HCT116 (cell line): Measurements from ENCODE around the genes LIPM and CH25H.

DNA sequence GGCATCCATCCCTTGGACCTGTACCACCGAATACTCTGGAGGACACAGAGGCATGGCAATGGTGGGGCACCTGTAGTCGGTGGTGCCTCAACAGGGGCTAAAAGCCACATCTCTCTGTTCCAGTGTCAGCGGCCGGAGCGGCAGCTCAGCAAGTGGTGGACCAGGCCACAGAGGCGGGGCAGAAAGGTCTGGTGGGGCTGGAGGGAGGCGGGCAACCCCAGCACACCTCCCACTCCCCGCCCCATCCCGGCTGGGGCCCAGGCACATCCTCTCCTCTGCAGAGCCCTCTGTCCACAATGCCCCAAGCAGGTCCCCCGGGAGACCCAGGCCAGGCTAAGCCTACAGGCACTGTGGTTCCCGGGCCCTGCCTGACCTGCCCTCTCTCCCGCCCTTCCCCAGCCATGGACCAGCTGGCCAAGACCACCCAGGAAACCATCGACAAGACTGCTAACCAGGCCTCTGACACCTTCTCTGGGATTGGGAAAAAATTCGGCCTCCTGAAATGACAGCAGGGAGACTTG lies 1.9 kb downstream of the ADIRF start:
- RRBS: 5% methylated on average over 2 of the region's 14 CpGs

GRCh38 chr10:87059097-87059485 lies 35.6 kb downstream of the GLUD1 start:
- RRBS: no CpG with 5 or more reads among the region's 5 CpGs

GRCh38 chr10:87067522-87068362 lies 26.9 kb downstream of the GLUD1 start:
- RRBS: no CpG with 5 or more reads among the region's 8 CpGs

DNA sequence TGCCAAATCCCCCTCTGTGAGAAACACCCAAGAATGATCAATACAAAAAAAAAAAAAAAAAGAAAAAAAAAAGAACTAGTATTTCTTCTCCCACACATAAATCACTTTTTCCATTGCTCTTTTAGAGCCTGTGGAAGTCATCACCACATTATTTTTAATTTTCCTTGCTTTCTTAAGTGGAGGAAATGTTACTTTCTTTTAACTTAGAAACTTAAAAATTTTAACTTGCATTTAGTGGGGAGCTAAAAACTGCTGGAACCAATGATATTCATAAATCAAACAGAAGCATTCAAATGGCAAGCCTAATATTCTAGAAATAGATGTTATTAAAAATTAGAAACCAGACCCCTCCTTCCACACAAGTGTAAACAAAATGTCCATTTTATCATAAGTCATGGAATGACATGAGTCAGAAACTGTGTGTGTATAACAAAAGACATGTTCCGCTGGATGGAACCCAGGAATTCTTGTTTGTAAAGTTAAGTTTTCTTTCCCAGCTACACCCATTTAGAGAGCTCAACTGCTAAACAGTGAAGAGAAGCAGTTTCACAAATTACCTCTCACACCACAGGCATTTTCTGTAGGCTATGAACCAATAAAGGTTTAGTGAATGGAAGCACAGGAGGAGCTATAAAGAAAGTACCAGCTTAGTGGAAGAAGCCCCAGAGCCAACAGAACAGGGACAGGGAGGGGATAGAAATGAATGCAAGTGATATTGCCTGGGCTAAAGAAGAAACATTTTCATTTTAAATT lies 12.6 kb downstream of the GLUD1 start:
- RRBS: no CpG with 5 or more reads among the region's 1 CpG

DNA sequence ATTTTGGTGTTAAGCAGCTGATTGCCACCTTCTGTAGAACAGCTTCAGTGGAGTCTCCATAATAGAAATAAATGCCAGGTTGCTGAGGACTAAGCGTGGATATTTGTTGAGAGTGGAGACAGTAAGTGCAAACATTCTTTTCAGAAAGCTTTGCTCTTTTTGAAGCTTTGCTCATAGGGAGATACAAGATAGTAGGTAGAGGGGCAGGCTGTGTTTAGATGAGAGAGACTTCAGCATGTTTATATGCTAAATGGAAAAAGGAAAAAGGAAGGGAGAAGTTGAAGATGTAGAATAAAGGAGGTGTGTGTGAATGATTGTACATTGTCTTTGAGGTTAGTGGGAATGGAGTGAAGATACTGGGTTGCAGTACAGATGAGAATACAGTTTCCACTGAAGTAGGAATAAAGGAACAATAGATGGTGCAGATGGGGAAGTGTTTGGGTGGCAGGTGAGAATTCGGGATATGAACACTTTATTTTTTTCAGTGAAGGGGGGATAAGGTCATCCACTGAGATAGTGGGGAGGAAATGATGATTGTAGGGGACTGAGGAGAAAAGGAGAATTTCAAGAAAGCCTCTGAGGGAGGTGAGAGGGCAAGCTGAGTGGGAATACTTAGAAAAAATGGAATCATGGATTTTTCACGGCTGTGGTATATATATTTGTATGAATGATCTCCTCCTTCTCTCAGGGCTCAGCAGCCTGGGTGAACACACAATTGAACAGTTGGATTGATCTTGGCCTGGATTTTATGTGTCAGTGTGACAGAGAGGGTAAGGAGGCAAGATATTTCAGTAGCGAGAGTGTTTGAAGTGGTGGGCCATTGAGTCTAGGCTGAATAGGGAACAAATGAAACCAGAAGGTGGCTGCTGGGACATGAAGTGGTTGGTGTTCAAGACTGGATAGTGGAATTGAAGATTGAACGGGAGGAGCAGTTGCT lies 21.4 kb downstream of the SHLD2 start:
- RRBS: no CpG with 5 or more reads among the region's 5 CpGs

DNA sequence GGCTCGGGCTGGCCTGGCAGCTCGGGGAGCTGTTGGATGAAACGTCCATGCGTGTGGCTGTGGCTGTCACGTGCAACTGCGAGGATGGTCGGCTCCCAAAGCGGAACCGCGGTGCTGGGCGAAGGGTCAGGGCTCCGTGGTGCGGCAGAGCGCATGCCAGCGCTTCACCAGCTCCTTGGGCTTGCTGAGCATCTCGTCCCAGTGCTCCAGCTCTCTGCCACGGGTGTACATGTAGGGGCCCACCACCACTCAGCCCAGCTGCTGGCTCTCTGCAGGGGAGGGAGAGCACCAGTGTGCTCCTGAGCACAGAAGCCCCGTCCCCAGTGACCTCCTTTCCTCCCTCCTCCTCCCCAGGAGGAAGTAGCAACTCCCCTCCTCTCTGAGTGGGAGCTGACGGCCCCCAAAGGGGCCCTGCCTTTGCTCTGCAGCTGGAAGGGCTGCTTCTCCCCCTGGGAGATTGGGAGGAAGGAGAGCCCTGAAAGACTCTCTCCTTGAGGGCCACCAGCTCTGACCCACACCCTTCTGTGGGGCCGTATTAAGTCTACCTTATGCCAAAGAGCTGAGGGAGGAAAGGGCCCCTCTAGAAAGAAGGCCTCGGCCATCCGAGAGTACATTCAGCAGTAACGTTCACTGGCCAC lies 11.1 kb upstream of the NUTM2A start:
- RRBS: no CpG with 5 or more reads among the region's 23 CpGs

DNA sequence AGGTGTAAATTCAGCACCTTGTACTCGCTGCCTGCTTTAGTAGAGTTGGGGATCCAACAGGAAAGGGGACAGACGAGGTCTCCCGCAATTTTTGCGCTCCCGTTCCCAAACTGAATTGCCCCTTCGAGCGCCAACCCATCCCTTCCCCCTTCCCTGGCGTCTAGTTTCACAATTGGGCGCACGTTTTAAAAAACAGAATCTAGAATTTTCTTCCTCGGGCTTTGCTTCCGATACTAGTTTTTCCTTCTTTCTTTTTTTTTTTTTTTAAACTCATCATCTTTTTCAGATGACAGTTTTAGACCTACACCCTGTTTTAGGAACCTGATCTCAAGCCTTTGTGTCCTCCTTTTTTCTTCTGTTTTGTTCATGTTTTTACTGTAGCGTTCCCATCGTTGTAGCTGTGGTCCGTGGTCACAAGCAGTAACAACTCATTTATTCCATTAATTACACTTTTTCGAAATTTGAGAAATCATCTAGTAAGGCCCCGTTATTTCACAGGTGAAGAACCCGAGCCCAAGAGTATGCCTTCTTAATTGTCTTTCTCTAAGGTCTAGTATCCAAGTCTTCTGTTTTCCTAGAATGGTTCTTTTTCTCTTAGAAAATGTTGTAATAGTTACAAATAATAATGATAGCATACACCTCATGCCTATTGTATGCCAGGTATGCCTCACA lies 1.2 kb downstream of the MINPP1 start:
- RRBS: no CpG with 5 or more reads among the region's 18 CpGs

DNA sequence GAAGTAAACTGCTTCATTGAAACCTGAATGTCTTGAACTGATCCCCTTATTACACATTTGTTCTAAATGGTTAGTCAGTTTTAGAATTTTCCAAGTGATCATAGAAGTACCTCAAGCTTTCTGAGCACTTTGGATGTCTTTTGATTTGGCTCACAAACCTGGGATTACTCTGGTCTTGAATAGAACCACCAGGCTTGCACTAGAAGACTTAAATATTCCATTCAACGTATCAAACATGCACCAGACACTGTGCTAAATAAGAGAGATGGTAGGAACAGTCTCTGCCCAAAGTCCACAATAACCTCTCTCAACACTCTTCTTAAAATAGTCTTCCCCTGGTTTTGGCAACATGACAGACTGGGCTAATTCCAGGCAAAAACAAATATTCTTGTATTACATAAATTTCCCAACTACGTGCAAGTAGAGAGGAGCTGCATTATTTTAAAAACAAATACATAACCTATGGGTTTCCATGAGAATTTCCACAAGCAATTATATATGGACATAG lies 64.9 kb upstream of the PAPSS2 start:
- RRBS: no CpG with 5 or more reads among the region's 2 CpGs

- RRBS: no CpG with 5 or more reads among the region's 3 CpGs
These were observed 49.3 kb downstream of the ATAD1 start for GRCh38 chr10:87768864-87769063.

DNA sequence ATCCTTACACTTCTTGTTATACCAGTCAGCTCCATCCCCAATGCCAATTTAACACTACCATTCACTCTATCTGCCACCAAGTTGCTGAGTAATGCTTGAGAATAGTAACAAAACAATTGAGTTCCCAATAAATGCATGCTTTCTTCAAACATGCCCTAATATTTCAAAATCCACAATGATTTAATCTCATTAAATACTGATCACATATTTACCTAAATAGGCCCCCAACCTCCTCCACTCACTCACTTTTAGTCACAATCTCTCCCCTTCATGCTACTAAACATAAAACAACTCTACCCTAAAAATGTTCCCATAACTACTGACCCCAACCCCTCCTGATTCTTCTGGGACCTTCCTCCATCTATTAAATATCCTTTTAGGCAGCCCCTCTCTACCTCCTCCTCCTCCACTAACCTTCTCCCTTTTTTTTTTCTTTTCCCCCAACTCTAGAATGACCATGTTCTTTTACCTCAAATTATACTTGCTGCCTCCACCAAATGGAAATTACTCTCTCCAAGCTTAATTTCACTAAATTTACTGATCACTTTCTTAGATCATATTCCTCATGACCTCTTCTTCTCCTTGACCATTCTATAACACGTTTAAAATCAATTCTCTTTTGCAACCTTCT lies 12.6 kb downstream of the ATAD1 start:
- RRBS: no CpG with 5 or more reads among the region's 1 CpG

DNA sequence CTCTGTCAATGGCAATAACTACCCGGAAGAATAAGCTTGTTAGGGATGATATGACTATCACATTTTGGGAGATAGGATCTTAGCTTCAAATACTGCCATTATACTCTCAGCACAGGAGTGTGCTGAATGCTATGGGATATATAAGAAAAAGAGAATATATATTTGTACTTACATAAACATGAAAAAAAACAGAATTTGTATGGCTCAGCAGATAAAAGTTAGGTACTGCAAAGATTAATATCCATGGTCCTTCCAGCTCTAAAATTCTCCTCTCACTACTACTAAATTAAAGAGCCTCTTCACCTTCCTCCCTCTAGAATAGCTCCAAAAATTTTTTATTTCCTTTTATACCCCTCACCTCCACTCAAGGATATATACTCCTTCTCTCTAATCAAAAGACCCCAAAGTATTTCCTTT lies 2.6 kb downstream of the ATAD1 start:
- RRBS: no CpG with 5 or more reads among the region's 1 CpG

DNA sequence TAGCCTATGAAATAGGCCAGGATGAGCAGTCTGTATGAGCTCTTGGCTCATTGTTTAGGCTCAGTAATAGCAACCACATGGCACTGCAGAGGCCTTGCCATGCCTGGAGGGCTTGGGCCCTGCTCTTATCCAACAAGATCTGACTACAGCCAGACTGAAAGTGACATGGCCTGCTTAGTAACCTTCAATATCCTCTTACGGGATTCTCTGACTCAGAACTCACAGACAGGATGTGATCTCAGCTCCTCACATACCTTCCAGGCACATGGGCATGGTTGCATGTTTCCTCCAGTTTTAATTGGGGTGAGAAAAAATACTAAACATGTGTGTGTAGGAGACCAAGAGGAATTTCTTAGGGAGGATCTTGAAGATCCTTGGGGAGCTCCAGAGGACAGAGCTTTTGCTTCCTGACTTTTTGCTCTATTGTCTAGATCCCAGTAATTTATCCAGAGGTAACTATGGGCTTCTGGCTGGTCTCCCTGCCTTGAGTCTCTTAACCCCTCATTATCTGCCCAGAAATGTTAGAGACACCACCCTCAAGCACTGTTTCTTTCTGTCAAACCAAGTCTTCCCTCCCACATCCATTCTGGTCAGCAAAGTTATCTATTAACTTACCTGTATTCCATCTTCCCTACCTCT lies 289.5 kb downstream of the PTEN start:
- RRBS: no CpG with 5 or more reads among the region's 1 CpG

GRCh38 chr10:88728362-88729004 lies 22.4 kb downstream of the LIPK start:
- RRBS: no CpG with 5 or more reads among the region's 23 CpGs

- RRBS: no CpG with 5 or more reads among the region's 1 CpG
These were observed at the start of gene LIPM for GRCh38 chr10:88802609-88802990. LIPM (plus strand) TSS chr10:88802730.

DNA sequence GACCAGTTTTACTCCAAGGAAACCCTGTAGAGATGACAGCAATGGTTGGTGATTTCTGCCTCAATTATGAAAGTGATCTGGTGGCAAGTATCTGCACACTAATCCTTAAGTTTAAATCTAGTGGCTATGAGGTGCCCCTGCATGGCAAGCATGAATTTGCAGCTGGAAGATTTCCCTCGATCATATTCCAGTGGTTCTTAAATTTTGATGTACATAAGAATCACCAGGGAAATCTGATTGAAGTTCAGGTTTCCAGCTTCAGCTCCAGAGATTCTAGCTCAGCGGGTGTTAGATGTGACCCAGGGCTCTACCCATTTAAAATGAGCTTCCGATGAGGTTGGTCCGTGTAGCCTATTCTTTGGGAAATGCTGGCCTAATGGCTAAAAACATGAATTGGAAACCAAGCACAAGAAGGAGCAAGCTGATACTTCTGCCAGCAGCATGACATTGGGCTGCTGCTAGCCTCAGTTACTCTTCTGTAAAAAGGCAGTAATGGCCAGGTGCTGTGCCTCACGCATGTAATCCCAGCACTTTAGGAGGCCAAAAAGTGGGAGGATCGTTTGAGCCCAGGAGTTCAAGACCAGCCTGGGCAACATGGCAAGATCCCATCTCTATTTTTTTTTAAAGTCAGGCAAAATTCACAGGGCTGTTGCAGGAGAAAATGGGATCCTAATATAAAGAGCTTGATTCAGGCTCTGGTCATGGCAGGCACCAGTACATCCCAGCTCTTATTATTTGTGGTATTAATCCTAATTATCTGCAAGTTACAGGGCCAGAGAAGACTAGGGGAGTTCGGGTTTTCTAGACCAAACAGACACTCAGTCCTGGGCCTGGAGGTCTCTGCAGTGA lies 19.5 kb downstream of the ACTA2 start:
- RRBS: no CpG with 5 or more reads among the region's 7 CpGs

GRCh38 chr10:88943948-88944495 lies 8.6 kb downstream of the ACTA2 start:
- RRBS: no CpG with 5 or more reads among the region's 3 CpGs

DNA sequence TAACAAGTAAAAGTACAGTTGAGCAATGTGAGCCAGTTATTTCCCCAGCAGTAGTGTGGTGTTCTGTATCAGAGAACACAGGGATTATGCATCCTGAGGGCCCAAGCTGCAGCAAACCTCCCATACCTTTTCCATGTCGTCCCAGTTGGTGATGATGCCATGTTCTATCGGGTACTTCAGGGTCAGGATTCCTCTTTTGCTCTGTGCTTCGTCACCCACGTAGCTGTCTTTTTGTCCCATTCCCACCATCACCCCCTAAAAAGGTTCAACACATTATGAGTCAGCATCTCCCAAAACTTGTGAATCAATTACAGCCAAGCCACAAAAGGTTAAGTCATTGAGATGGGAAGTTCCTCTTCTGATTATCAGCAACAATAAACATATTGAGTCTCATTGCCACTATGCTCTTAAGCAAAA lies 5.4 kb downstream of the ACTA2 start:
- RRBS: no CpG with 5 or more reads among the region's 4 CpGs

- RRBS: no CpG with 5 or more reads among the region's 2 CpGs
These were observed 2.6 kb downstream of the ACTA2 start for GRCh38 chr10:88949804-88950445.

- RRBS: no CpG with 5 or more reads among the region's 1 CpG
These were observed 90.9 kb downstream of the CH25H start for GRCh38 chr10:89116240-89116600.

- RRBS: 80% methylated on average over 6 of the region's 56 CpGs
These were observed at the start of gene CH25H for GRCh38 chr10:89206601-89207679. CH25H (minus strand) TSS chr10:89207317.